Mucosa of descending colon (tissue), 1 donor: ENCODE data around the gene TBC1D9B.

DNA sequence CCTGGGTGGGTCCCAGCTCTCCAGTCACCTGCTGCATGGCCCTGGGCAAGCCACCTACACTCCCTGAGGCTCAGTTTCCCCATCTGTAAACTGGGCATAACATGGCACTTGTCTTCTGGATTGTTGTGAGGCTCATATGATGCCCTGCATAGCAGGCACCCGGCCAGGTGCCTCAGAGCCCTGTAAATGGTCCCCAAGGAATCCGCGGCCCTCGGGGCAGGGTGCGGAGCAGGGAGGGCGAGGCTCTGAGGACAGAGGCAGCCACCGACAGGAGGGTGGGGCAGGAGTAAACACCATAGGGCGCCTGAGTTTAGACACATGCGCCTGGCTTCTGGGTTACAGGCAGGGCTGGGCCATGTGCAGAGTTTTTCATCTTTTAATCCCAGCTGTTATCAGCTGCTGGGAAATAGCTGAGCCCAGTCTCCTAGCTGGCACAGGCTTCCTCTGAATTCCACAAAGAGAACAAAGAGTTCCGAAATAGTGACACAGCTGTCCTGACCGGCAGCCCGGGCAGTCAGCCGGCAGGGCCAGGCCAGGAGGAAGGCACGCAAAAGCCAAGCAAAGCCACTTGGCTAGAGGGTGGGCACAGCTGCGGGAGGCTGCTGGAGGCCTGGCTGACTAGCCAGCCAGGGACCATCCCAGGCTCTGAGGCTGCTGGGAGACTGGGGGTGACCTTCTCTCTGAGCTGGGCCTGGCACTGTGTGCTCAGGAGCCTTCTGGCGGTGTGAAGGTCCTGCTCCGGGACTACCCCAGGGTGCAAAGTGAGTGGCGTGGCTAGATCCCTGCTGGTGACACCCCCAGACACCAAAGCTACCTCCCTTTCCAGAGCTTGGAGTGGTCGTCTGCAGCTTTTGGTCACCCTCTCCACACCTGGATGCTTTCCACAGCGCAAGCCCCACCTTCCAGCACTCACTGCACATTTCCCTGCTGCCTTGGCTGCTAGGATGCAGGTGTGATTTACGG, 99.0 kb upstream of the PHYKPL start:
- PRO-cap = no peak

- PRO-cap = no peak
Observed at GRCh38 chr5:178619720-178620200, 7.1 kb downstream of the CLK4 start.

- PRO-cap = no peak
Observed at GRCh38 chr5:178832954-178833325, 26.8 kb upstream of the ZNF354B start.

GRCh38 chr5:179276421-179276794, 68.9 kb downstream of the ADAMTS2 start:
- PRO-cap = no peak

DNA sequence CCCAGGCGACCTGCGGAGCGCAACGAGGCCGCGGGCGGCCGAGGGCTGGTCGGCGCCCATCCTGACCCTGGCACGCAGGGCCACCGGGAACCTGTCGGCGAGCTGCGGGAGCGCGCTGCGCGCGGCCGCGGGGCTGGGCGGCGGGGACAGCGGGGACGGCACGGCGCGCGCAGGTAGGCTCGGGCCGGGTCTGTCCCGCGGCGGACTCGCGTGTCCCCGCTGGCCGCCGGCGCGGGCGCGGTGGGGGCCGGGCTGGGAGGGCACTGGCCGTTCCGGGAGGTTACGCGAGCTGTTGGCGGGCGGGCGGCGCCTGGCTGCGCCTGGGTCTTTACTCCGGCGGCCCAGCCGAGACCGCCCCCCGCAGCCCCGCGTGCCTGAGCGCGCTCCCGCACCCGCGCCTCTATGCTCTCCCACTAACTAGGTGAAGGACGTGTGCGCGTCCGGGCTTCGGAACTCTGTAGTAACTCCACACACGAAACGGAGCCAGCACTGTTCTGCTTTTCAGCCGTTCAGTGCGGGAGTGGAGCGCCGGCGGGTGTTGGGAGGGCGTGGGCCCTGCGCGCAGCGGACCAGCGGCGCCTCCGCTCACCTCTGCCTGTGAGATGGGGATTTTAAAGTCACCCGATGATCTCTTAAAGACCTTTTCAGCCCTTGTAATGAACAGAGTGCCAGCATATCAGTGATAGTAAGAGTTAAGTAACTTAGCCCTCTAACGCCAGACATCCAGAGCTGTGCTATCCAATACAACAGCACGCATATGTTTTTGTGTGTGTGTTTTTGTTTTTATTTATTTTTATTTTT, 553 bp downstream of the RUFY1 start:
- PRO-cap = bidirectional peak, plus-strand start at position 136 of the sequence, minus-strand start at position 84 of the sequence; bidirectional peak, plus-strand start at position 452 of the sequence, minus-strand start at position 462 of the sequence; unidirectional peak, minus-strand start at position 597 of the sequence

GRCh38 chr5:179598500-179599377, 24.7 kb downstream of the HNRNPH1 start:
- PRO-cap = no peak

DNA sequence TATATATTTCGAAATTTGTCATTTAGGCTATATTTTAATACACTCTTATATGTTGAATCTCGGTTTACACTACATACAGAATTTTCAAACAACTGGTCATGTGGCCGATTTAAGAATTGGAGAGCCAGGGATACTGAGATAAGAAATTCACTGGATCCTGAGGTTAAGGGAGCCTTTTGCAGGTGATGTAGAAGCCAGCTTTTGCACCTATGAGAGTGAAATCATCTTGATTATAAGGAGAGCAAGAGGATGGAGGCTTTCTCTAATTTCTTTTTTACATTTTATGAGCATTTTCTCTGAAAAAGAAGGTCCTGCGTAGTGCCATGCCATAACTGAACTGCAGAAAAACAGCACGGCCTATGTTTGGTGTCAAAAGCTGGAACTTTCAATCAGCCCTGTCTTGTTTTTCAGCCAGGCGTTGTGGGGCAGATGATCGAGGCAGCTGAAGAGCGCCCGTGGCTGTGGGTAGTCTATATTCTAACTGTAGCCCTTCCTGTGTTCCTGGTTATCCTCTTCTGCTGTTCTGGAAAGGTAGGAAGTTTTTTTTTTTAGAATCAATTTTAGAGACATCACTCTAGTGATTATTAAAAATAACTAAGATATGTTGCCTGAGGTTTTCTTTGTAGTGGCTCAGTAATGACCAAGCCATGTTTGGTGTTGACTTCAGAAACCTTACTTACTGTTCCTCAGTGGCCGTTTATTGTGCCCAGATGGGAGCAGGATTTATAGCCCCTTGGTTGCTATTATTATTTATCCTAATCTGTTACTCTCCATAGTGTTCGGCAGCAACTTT, 9.2 kb upstream of the MAML1 start:
- PRO-cap = no peak

- PRO-cap = bidirectional peak, plus-strand start at chr5:179762244, minus-strand start at chr5:179762109
Observed at GRCh38 chr5:179761694-179763007, 29.5 kb downstream of the MAML1 start.

- PRO-cap = bidirectional peak, plus-strand start at chr5:179806077, minus-strand start at chr5:179805965
Observed at GRCh38 chr5:179805592-179806148, 996 bp downstream of the MGAT4B start.

DNA sequence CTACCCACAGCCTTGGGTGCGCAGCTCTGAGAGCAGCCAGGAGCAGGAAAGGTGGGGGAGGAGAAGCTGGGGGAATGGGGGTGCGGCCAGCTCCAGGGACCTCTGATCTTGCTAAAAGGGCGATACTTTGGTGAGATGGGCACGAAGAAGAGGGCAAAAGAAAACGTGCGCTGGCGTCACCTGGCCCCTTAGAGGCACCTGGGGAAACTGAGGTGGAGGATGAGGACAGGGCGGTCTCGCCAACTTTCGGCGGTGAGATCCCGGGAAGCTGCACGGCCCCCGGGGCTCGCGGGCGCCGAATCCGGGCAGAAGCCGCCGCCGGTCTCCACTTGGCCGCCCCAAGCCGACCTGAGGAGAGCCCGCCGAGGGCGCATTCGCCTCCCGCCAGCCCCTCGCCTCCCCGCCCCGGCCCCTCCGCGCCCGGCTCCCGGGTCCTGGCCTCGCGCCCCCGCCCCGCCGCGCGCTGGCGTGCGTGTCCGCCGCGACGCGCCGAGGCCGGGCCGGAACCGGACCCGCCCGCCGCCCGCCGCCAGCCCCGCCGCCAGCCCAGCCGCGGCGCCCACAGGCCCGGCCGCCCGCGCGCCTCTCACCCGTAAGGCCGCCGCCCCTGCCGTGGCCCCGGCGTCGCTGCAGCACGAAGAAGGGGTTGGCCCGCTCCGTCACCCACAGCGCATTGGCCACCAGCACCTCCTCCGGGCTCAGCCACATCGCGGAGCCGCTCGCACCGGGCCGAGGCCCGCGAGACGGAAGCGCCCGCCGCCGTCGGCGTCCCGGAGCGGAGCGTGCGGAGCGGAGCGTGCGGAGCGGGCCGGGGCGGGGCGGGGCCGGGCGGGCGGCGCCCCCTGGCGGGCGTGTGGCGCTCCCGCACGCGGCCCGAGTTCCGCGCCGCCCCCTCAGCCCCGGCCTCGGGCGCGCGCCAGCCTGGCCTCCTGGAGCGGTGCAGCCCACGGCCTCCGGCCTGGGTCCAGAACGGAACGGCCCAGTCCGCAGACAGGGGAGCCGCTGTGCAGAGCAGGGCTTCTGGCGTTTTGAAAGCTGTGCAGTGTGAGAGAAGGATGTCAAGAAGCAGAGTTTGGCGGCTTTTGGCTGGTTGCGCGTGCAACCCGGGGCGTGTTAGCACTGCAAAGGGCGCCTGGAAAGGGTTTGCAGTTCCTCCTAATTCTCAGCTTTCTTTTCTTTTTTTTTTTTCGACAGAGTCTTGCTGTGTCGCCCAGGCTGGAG, at the start of gene TBC1D9B:
TSS of gene TBC1D9B (minus strand) at position 784 of the 1,221 bp plus-strand sequence.
- PRO-cap = bidirectional peak, plus-strand start at position 982 of the sequence, minus-strand start at position 743 of the sequence

GRCh38 chr5:179966784-179967169, 59.1 kb upstream of the TBC1D9B start:
- PRO-cap = no peak

- PRO-cap = no peak
Observed at GRCh38 chr5:180170021-180170681, 38.9 kb downstream of the RASGEF1C start.

GRCh38 chr5:180174065-180174426, 35.0 kb downstream of the RASGEF1C start:
- PRO-cap = no peak

- PRO-cap = no peak
Observed at GRCh38 chr5:180208184-180208632, 803 bp downstream of the RASGEF1C start.

GRCh38 chr5:180466940-180467795, 27.0 kb upstream of the CNOT6 start:
- PRO-cap = unidirectional peak, plus-strand start at chr5:180467233

- PRO-cap = no peak
Observed at GRCh38 chr5:180595432-180596189, 4.3 kb upstream of the SCGB3A1 start.

GRCh38 chr5:180645039-180645970, 4.1 kb downstream of the FLT4 start:
- PRO-cap = no peak

- PRO-cap = no peak
Observed at GRCh38 chr5:180689743-180690140, 40.3 kb upstream of the FLT4 start.

- PRO-cap = no peak
Observed at GRCh38 chr5:180807159-180807478, 4.5 kb upstream of the MGAT1 start.

- PRO-cap = no peak
Observed at GRCh38 chr5:180813283-180813961, 10.8 kb upstream of the MGAT1 start.